ENCODE results near the gene OPCML.

GRCh38 chr11:130909781-130910574 lies 6.3 kb downstream of the SNX19 start:
- PRO-cap: no peak

DNA sequence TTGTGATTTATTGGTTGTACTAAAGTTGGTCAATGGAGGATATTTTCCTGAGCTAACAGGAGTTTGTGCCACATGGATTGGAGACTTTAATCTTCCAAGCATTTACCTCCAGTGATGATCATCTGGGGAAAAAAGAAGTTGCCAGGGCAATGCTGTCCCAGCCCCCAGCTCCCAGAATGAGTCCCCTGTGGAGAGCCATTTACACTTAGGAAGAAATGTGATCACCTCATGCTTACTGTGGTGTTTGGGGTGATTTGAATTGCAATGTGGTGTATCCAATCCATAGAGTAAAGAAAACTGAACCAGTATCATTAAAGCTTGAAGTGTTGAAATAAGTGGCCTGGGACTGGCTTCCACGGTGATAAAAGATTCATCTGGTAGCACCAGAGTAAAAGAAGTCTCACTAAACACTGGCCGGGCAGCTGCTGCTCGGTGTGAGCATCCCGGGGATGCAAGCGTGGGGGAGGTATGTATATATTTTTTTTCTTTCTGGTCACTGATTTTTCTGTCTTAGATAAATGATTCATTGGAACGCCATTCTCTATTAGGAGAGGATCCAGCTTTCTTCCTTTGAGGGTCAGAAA lies 117.2 kb upstream of the NTM start:
- PRO-cap: no peak

GRCh38 chr11:132072000-132072956 lies 701.9 kb downstream of the NTM start:
- PRO-cap: no peak

DNA sequence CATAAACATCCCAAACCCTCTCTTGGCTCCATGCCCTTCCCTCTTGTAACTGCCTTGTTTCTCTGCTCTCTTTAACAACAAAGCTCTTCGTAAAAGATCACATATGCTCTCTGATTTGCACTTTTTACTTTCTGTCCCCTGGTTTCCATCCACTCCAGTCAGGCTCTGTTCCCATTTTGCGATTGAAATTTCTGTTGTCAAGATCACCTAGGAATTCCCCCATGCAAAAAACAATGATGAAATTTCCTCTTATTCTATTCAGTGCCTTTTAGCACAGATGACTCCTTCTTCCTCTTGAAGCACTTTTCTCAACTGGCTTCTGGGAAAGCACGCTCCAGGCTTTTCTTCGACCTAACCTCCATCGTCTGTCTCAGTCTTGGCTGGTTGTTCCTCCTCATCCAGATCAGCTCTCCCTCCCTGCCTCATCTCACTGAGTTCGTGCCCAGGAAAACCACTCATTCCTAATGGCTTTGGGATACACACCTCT lies 478.9 kb downstream of the OPCML start:
- PRO-cap: bidirectional peak, plus-strand start at position 297 of the sequence, minus-strand start at position 180 of the sequence

DNA sequence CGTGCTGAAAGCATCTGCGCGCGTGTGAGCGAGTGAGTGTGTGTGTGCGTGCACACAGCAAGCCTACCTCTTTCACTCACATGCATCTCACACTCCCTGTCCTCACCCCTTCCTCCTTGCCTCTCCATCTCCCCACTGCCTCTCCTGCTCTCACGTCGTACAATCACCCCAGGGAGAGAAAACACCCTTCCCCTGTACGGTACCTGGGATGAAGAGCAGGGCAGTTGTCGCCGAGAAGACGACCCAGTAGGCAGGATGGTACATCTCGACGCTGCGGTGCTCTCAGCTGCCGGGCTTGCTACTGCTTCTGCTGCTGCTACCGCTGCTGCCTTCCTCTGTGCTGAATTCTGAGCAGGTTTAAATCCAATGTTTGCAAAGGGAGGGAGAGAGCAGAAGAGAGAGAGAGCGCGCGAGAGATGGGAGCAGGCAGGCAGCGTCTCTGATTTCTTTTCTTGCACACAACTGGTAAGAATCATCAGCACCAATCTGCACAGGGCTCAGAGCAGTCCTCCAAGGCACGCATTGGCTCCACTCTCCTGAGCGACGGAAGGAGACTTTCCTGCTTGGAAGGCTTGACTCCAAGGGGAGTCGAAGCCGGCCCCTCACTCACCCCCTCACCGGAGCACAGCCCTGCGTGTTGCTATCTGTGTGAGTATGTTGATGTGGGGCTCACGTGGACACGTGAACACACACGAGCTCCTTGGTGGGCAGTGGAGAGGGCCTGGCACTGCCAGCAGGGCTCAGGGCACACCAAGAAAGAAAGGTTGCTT lies at the start of gene OPCML:
TSS of gene OPCML (minus strand) at position 441 of the 770 bp plus-strand sequence.
- PRO-cap: no peak

- PRO-cap: bidirectional peak, plus-strand start at chr11:133541585, minus-strand start at chr11:133541530
These were observed 9.3 kb upstream of the OPCML start for GRCh38 chr11:133541477-133542160.

GRCh38 chr11:133742511-133742932 lies 102.8 kb downstream of the SPATA19 start:
- PRO-cap: no peak

- PRO-cap: bidirectional peak, plus-strand start at chr11:133787913, minus-strand start at chr11:133787772
These were observed 57.5 kb downstream of the SPATA19 start for GRCh38 chr11:133787618-133788323.

GRCh38 chr11:134008553-134008925 lies 51.8 kb upstream of the IGSF9B start:
- PRO-cap: no peak

DNA sequence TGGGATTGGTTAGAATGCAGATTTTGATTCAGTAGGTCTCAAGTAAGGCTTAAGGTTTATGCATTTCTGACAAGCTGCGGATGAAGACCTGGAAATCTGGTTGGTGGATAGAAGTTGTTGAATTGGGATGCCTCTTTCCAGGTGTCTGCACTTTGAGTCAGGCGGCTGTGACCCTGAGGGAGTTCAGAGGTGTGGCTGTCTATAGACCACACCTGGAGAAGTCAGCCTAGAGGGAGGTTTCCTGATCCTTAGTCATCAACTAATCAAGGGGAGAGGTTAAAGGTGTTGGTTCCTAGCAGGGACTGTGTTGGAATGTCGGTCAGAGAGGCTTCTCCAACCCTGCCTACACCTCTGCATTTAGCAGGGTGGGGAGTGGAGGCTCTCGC lies 8.0 kb downstream of the GLB1L2 start:
- PRO-cap: no peak

DNA sequence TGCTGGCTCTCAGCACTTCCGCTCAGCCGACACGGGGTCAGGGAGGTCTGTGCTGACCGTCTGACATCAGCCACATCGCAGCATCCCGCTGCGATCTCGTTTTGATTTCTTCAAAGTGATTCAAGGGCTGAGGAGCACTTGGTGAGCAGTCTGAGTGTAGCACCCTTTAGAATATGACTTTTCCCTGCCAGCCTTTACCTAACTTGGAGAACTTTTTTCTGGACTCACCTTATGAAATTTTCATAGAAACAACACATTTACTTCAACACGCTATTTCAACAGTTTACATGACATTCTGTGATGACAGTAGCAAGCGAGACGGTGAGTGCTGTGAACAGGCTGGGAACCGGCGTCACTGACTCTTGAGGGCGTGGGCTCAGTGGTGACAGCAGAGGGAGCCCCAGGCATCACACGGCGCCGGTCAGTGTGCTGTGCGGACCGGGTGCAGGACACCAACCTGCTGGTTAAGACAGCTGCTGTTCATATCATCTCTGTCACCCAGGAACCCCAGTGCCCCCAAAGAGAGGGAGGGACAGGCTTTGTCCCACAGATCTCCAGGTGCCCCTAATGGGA lies 18.6 kb downstream of the B3GAT1 start:
- PRO-cap: no peak

- PRO-cap: no peak
These were observed 85.6 kb upstream of the B3GAT1 start for GRCh38 chr11:134497663-134497985.

DNA sequence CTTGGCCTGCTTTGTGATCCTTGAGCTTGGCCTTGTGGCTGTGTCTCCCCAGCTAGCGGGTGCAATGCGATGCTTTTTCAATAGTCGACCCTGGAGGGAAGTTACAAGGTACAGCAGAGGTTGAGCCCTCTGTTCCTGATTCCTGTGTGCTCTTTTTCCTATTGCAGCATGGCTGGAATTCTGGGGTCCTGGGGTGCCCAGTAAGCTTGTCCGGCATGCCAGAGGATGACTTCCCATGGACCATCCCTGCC lies 225.6 kb upstream of the B3GAT1 start:
- PRO-cap: no peak

- PRO-cap: no peak
These were observed 538.6 kb upstream of the B3GAT1 start for GRCh38 chr11:134950526-134951191.